HGPS cell (cell line): Measurements from ENCODE around the gene RPS24.

- RRBS = no CpG with 5 or more reads among the region's 3 CpGs
Observed at GRCh38 chr10:75817527-75818087, 386.2 kb downstream of the LRMDA start.

DNA sequence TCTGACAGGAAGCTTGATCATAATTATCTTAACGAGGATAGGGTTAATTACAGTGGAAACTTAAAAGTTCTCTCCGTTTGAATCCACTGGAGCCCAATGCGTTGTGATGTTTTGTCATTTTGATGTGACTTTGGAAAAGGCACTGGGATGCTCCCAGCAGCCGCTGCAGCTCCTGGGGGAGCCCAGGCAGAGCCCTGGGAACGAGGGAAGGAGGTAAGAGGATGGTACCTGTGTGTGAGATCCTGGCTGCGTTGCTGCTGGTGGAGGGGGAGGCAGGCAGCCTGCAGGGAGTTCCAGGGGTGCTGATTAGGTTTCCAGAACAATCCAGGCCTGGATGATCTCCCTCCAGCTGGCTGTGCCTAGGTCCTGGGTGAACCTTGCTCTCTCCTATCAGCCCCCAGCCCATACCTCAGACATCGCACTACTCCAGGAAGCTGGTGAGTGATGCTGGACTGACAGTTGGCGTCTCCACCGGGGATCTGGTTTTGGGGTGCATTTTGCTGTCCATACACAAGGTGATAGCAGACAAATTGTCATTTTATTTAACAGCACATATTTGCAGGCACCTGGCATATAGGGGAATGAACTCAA, 601.1 kb downstream of the LRMDA start:
- RRBS = no CpG with 5 or more reads among the region's 9 CpGs

DNA sequence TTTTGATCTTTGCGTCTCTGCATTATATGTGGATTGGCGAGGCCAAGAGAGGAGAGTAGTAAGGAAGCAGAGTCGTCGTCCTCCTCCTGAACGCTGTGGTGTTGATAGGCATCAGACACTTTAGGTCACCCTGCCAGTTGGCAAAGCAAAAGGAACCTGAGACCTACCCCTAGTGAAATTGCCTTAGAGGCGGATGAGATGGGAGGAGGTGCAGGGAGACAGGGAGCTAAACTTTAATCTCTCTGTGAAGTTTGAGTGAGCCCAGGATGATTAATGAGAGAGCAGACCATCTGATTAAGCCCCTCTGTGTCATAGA, 683.9 kb downstream of the LRMDA start:
- RRBS = no CpG with 5 or more reads among the region's 6 CpGs

DNA sequence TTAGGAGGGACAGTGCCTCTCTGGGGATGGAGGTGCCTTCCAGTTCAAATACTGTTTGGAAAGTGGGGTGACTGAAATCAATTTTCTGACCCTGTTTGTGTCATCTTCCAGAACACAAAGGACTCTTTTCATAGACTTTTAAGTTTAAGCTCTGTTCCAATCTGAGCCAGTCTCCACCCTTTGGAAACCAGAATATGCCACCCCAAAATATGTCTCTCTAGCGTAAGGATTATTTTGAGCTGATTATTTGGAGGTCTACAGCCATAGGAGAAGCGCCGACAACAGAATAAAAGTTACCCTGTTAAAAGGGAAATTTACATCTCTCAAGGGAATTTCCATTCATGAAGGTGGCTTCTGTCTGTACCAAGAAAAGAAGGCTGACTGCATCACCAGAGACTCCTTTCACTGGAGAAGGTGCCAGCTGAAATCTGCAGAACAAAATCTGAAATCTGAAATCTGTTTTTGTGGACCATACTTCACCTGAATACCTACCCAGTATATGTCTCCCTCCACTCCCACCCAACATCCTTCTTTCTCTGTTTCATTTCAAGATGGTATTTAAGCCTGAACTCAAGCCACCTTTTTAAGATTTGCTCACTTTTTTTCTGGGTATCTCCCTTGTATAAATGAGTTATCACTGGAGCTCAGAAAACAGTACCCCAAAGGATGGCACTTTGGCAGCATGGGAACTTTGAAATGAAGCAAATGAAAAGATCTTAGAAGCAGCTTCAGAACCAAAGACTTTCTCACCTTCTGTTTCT, 708.7 kb downstream of the LRMDA start:
- RRBS = no CpG with 5 or more reads among the region's 3 CpGs

DNA sequence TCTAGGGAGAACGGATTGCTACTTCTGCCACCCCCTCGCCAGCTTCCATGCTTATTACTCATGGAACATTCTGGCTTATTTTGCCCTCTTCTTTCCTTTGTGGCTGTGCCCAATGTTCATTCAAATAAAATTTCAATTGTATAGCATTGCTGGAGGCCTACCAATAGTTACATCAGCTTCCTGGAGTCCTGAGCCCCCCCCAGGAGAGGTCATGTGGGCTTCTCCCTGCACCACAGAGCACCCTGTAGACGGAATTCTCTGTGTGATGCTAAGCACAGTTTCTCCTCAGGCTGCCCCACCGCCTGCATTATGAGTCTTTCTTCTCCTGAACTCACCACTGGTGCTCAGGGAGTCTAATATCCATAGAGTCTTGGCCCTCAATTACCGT, 1093.9 kb downstream of the KCNMA1 start:
- RRBS = no CpG with 5 or more reads among the region's 5 CpGs

- RRBS = no CpG with 5 or more reads among the region's 5 CpGs
Observed at GRCh38 chr10:77009636-77010211, 627.9 kb downstream of the KCNMA1 start.

DNA sequence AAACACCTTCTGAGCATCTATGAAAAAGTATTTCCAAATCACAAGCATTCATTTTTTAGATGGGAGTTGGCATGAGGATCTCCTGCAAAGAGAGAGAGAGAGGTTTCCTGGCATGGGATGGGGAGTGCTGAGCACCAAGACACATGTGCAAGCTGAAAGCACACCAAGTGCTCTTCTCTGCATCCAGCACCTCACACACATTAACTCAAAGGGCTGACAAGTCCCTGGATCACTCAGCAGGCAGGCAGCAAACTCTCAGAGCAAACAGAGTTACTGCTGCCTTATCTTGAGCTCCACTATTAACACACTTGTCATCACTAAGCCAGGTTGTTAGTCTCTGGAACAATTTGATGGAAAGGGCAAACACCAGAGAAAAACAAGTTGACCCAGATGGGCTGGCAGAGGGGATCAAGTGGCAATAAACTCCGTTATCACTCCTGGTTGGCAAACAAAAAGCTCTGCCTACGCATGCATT, 350.0 kb downstream of the KCNMA1 start:
- RRBS = no CpG with 5 or more reads among the region's 2 CpGs

- RRBS = no CpG with 5 or more reads among the region's 3 CpGs
Observed at GRCh38 chr10:77409971-77410249, 227.7 kb downstream of the KCNMA1 start.

DNA sequence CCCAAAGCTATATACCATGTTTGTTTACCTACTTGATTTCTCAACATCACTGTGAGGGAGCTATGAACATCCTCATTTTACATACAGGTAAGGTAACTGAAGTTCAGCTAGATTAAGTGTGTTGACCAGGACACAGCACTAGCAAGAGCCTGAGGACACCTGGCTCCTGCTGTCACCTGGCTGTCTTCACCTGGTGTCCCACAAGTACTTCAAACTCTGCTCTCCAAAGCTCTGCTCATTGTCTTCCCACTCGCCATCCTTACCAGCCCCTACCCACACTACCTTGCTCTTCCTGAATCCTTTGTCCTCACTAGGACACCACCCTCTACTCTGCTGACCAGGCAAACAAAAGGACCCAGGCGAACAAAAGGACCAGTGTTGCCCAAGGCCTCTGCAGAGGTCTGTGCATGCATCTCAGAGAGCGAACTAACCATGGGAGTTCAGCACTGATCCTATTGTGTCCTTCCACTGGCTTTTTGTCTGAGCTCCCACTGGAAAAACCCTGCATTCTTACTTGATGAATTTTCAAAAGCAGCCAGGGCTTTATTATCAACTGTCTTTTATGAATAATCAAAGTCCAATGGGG, 140.9 kb downstream of the KCNMA1 start:
- RRBS = no CpG with 5 or more reads among the region's 3 CpGs

DNA sequence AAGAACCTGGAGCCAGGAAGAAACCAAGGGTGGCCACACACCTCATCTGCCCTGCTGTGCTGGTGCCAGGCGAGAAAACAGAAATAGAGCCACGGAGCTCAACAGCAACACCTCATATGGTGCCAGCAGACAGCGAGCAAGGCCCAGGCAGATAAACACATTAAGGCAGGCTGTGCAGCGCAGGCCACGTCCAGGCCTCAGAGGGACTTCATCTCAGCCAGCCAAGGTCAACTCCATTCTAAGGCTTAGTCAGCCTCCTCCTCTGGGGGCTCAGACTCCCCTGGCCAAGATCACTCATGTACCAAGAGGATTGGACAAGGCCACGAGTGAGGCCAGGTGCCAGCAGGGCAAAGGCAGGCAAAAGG, 46.7 kb downstream of the KCNMA1 start:
- RRBS = no CpG with 5 or more reads among the region's 6 CpGs

- RRBS = 41% methylated on average over 12 of the region's 53 CpGs
Observed at GRCh38 chr10:77710699-77711822, 73.5 kb upstream of the KCNMA1 start.

- RRBS = no CpG with 5 or more reads among the region's 5 CpGs
Observed at GRCh38 chr10:77905301-77905935, 21.1 kb downstream of the DLG5 start.

- RRBS = 2% methylated on average over 6 of the region's 61 CpGs
Observed at GRCh38 chr10:78033419-78034554, at the start of gene RPS24. RPS24 (plus strand) TSS chr10:78033863.

- RRBS = no CpG with 5 or more reads among the region's 5 CpGs
Observed at GRCh38 chr10:78515066-78515526, 481.4 kb downstream of the RPS24 start.

DNA sequence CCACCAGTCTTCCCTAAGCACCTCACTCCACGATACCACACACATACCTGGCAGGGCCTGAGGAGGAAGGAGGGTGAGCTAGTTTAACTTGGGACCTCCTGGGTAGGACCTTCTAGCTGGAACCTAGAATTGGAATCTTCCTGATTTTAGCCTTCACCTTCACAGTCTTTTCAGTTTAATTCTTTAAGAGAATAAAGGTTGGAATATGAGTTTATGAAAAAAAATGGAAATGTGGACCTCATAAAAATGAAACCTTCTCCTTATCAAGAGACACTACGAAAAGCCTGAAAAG, 374.8 kb upstream of the ZMIZ1 start:
- RRBS = no CpG with 5 or more reads among the region's 2 CpGs

DNA sequence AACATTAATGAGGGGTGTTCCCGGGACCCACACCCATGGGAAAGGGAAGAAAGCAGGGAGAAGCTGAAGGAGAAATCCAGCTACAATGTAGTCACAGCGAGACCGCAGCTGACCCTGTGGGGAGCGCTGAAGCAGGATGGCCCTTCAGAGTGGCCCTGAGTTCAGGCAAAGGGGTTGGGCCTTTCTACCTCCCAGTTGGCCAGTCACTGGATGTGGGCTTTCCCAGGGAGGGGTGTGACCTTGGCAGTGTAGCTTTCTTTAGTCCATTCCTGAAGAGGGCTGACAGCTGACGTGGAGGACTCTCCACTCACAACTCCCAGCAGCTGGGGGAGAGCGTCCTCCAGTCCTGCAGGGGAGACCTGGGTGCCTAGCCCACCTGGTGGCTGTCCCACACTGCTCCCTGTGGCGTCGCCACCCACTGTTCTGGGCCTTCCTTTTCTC, 324.1 kb upstream of the ZMIZ1 start:
- RRBS = no CpG with 5 or more reads among the region's 8 CpGs

GRCh38 chr10:78913549-78914346, 155.0 kb upstream of the ZMIZ1 start:
- RRBS = 66% methylated on average over 10 of the region's 31 CpGs

GRCh38 chr10:79096503-79097134, 27.9 kb downstream of the ZMIZ1 start:
- RRBS = 68% methylated on average over 3 of the region's 13 CpGs

DNA sequence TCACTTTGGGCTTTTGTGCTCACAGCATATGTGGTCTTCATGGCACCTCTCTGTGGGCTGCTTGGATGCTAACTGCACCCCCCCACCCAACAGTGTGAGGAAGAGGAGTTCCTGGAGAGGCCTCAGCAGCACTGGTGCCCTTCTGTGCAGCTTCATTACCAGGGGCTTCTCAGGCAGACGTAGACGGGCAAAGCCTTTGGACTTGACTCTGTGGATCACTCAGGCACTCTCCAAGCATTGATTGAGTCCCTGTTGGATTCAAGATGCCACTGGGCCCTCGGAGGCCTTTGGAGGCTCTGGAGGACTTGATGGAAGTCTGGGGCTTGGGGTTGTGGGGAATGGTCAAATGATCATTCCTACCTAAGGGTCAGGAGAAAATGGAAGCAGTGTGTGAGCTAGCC, 29.0 kb downstream of the ZMIZ1 start:
- RRBS = no CpG with 5 or more reads among the region's 3 CpGs

- RRBS = no CpG with 5 or more reads among the region's 3 CpGs
Observed at GRCh38 chr10:79106855-79107206, 38.1 kb downstream of the ZMIZ1 start.